Spinal cord (tissue), 3 donors: ENCODE measurements around a stretch of chr1.

DNA sequence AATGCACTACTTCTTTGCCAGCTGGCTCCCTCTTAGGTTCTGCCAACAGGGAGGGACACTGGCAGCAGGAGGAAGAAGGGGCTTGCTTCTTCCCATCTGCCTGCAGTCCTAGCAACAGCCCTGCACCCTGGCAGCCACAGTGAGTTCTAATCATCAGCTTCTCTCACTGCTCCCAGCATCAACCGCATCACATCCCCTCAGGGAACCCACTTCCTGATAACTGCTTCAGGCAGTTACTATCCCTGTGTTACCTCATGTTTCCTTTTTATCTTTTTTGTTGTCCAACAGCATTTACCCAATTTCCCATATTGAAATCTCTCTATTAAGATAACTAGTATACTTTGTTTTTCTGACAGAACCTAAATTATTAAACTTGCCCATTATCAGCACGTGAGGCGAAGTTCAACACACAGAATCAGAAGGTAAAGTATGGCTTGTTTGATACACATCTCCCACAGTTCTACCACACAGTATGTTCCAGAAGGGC is 86.1 kb downstream of the UBR4 start:
- PRO-cap: no peak
- RAMPAGE, long total RNA: no peak

- PRO-cap: no peak
- RAMPAGE, long total RNA: no peak
Measured at GRCh38 chr1:19141304-19142053, 68.6 kb downstream of the UBR4 start.

DNA sequence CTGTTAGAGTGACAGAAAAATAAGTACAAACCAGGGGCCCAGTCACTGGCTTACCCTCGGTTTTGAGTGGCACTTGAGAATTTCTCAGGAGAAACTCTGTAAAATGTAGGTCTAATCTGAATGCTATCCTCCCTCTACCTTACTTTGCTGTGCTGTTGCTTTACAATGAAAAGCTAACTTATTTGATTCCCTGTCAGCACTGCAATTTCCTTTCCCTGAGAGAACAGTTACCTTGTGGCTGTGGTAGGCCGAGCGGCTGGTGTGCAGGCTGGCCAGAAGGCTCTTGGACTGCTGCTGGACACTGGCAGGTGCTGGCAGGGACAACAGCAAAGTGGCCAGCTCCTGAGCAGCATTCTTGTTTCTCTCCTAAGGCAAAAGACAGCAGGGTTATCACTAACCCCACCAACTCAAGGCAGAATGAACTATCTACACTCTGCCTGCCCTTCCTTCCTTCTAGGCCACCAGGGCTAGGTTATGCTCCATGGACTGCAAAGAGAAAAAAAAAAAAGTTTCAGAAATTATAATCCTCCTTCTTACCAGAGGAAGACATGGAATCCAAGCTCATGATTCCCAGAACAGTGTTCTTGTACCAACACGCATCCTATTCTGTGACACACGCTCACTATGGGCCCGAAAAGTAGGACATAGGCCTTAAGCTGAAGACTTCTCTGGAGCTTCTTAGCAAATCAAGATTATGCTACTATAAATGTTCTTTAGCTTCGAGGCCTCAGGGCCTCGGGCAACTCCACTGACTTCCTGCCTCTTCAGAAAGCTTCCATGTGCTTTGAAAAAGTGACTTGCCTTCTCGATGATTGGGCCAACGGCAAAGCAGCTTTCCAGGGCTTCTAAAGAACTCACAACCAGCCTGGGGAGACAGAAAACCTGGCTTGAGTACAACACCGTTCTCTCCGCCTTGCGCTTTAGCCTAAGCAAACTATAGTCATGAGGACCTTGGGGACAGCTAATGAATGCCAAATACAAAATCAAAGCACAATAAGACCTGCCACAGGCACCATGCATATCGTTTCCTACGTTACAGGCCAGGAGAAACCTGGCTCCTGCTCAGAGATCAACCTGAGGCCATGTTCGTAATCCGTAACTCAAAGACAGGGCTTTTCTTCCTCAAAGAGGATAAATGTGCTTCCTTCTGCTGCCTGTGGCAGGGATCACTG is 61.9 kb downstream of the UBR4 start:
- PRO-cap: no peak
- RAMPAGE, long total RNA: no peak

GRCh38 chr1:19218773-19219883 is 9.1 kb upstream of the UBR4 start:
- PRO-cap: no peak
- RAMPAGE, long total RNA: no peak

DNA sequence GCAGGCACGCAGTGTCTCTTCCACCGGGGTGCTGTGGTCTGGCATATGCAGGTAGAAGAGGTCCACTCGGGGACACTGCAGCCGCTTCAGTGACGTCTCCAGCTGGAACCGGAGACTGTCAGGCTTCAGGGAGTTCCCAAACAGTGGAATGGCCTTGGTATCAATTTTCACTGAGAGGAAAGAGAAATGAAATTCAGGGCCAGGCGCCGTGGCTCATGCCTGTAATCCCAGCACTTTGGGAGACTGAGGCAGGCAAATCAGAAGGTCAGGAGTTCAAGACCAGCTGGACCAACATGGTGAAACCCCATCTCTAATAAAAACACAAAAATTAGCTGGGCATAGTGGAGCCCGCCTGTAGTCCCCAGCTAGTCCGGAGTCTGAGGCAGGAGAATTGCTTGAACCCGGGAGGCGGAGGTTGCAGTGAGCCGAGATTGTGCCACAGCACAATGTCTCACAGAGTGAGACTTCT is 2.3 kb downstream of the AKR7A3 start:
- PRO-cap: no peak
- RAMPAGE, long total RNA: no peak

DNA sequence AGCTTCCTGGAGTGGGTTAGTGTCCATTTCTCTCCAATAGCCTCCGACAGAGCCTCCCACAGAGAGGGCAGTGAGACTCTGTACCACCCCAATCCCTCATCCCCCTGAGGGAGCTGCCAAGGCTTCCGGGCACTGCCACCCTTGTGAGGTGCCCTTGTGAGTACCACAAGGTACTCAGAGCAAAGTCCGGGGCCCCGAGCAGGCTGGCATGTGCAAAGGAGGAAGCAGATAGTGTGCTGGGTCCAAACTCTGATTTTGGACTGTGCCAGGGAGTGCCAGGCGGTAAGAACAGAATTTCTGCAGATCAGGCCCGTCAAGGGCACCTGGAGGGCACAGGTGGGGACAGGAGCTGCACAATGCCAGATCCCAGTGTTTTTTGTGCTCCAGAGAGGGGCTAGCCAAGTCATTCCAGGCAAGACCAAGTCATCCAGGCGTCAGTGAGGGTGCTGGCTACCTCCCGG is 731 bp downstream of the AKR7A3 start:
- PRO-cap: no peak
- RAMPAGE, long total RNA: no peak

DNA sequence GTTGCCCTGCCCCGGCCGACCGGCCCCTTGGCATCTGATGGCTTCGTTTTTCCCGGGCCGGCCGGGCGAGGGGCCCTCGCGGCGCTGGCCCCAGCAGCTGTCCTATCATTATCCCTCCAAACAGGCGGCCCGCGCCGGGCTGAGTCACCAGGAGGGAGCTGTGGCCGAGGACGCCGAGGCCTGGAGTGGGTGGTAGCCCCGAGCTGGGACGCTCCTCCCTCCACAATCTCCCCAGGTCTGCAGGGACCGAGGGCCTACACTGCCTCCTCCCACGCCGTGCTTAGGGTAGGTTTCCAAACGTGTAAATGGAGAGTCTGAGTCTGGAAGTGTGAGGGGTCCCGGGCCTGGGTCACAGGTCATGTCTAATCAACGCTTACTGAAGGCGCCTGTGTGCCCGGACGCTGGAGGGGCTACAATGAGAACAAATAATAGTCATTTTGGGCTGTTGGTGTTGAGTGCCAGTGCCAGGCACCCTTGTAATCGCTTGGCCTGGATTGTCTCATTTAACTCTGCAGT is 537 bp downstream of the SLC66A1 start:
- PRO-cap: no peak
- RAMPAGE, long total RNA: no peak

- PRO-cap: no peak
- RAMPAGE, long total RNA: no peak
Measured at GRCh38 chr1:19341955-19342735, 30.0 kb downstream of the SLC66A1 start.

DNA sequence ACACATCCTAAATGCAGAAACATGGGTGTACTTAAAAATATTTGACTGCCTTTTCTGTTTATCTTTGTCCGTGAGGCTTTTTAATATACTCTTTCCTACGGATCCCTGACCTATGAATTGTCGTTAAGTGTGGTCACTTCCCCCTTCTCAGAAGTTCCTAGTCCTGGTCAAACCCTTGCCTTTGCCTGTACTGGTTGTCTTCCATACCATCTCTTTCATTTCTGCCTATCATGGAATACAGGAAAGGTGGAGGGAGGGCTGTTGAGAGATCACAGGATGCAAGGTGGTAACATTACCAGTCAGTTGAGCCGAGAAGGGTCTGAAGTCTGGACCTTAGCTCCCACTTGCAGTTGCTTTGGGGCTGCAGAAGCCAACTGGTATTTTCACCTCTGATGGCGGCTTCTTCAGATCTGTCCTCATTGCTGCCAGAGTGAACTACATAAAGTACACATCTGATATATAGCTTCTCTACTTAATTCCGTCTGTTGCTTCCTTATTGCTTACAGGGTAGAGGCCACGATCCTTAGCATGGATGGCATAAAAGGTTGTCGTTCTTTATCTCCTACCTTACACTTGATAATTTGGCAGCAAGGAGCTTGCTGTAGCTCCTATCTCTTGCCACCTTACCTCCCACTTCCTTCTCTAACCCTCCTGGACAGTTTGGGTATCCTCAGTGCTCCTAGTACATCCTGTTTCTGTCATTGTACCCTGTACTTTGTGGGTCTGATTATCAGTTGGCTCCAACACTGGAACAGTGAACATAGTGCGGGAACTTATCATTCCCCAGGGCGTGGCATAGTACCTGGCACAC is 16.3 kb downstream of the MICOS10 start:
- PRO-cap: no peak
- RAMPAGE, long total RNA: no peak

- PRO-cap: no peak
- RAMPAGE, long total RNA: no peak
Measured at GRCh38 chr1:19645524-19646407, 1.7 kb downstream of the NBL1 start.

GRCh38 chr1:19682325-19682851 is 17.7 kb downstream of the HTR6 start:
- PRO-cap: no peak
- RAMPAGE, long total RNA: no peak

GRCh38 chr1:19980260-19980840 is 932 bp upstream of the PLA2G2A start:
- PRO-cap: no peak
- RAMPAGE, long total RNA: no peak

GRCh38 chr1:19988316-19988612 is 8.8 kb upstream of the PLA2G2A start:
- PRO-cap: no peak
- RAMPAGE, long total RNA: no peak

DNA sequence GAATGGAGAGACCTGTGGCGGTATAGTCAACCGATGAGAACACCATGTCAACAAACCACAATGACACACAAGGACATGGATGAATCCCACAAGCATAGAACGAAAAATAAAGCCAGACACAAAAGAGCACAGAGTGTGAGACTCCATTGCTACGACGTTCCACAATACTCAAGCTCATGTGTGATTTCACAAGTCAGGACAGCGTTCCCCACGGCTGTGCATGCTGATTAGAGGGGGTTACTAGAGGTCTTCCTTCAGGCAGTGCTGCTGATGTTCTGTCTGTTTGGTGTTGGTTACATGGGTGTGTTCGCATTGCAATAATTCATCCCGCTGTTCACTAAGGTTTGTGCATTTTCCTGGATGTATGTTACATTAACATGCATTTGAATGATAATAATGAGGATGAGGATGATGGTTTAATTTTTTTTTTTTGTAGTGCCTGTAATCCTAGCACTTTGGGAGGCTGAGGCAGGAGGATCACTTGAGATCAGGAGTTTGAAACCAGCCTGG is 5.9 kb upstream of the PLA2G2D start:
- PRO-cap: no peak
- RAMPAGE, long total RNA: no peak

DNA sequence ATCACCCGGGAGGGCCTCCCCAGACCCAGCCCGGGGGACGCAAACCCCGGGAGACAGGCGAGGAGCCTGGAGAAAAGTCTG is 189 bp downstream of the UBXN10 start:
- PRO-cap: no peak
- RAMPAGE, long total RNA: no peak

DNA sequence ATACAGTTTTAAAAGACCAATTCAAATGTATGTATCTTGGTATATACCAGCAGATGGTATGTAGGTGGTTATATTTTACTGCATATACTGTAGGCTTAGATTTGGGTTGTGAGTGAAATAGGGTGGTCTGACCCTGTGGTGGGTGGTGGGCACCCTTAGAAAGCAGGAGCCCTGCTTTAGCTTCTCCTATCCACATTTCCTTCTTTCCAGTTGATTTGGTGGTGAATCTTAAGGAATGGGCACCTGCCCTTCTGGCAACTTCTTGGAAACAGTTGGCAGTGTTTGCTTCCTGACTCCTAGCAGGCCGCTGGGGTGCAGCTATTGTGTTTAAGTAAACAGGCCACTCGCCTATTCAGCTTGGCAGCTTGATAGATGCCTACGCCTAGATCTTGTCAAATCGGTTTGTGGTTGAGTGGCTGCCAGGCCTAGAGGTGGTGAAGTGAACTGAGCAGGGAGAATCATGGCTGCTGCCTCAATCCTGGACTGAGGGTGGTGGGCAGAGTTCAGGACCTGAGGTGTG is 678 bp upstream of the PLA2G2C start:
- PRO-cap: no peak
- RAMPAGE, long total RNA: no peak

DNA sequence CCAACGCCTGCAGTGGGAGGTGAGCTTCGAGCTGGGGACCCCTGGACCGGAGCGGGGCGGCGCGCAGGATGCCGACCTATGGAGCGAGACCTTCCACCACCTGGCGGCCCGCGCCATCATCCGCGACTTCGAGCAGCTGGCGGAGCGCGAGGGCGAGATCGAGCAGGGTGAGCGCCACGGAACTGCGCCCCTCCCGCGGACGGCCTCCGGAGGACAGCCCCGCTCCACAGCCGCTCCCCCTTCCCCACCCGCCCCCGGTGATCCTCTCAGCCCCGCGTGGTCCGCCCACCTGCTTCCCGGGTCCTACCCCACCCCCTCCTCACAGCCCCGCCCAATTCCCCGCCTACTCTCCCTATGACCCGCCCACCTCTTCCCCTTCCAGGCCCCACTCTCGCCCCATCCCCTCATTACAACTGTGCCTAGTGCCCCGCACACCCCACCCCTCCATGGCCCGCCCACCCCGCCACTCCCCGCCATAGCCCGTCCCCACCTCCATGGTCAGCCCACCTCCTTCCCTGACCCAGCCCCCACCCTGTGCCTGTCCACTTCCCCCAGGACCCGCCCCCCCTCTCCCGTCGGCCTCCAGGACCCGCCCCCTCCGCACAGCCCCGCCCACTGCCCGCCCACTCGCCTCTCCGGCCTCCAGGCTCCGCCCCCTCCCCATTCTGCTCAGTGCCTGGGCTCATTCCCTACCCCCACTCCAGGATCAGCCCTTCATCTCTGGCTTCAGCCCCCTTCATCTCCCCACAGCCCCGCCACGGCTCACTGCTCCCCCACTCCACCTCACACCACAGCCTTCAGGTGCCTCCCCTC is 52.8 kb downstream of the VWA5B1 start:
- PRO-cap: no peak
- RAMPAGE, long total RNA: no peak

DNA sequence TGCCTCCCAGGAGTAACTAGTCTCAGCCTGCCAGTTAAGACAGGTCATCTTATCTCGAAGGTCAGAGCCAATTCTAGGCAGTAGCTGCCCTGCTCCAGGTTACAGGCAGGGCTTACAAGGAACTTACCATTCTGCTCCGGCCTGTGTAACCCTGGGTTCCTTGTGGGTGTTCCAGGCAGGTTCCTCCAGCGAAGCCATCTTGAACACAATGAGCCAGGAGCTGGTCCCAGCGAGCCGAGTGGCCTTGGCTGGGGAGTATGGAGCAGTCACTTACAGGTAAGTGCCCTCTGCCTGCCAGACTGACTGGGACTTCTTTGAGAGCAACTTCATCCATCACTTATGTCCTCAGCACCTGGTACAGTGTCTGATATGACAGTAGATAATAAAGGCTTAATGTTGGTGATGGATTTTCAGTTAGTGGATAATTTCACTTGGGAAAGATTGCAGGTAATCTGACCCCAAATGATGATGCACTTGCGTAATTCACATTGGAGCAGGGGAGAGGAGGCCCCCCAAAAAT is 6.5 kb downstream of the PINK1 start:
- PRO-cap: no peak
- RAMPAGE, long total RNA: no peak

GRCh38 chr1:20666096-20666785 is 5.1 kb upstream of the DDOST start:
- PRO-cap: no peak
- RAMPAGE, long total RNA: no peak

DNA sequence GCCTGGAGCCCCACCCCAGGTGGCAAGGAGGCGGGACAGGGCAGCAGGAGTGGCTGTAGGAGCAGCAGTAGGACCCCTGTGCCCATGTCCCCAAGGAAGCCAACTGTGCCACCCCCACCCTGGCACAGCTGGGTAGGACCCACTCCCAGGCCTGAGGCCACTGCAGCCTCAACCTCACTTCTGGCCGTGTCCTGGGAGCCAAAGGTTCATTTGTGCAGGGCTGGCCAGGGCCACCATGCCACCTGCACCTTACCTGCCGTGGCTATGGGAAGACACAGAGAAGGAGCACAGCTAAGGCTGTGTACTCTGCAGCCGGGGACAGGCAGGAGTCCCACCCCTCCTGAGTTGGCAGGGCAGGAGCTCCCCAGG is 141.7 kb downstream of the EIF4G3 start:
- PRO-cap: no peak
- RAMPAGE, long total RNA: no peak